H7 (cell line): ENCODE measurements around a stretch of chrY.

DNA sequence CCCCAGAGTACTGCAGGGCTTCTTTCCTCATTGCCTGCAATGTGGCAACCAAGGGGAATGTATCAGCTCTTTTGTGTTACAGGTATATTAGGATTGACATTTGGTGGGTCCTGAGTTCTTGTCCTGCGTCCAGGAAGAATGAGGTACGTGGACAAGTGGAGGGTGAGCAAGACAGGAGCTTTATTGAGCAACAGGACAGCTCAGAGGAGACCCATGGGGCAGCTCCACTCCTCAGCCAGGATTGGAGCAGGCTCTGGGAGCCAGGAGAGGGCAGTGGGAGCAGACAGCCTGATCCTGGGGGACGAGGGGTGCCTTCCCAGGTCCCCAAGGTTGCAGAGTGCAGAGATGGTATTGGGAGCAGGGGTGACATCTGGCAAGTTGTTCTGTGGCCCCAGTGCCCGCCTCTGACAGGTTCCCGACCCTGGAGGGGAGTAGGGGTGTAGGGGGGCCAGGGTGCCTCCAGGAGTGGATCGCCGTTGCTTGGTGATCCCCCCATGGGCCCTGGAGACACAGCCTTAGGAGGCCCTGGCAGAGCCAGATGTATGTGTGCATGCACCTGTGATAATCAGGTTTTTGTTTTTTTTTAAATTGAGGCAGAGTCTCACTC, 26.7 kb downstream of the RPS4Y1 start:
- RAMPAGE, long total RNA = no peak

DNA sequence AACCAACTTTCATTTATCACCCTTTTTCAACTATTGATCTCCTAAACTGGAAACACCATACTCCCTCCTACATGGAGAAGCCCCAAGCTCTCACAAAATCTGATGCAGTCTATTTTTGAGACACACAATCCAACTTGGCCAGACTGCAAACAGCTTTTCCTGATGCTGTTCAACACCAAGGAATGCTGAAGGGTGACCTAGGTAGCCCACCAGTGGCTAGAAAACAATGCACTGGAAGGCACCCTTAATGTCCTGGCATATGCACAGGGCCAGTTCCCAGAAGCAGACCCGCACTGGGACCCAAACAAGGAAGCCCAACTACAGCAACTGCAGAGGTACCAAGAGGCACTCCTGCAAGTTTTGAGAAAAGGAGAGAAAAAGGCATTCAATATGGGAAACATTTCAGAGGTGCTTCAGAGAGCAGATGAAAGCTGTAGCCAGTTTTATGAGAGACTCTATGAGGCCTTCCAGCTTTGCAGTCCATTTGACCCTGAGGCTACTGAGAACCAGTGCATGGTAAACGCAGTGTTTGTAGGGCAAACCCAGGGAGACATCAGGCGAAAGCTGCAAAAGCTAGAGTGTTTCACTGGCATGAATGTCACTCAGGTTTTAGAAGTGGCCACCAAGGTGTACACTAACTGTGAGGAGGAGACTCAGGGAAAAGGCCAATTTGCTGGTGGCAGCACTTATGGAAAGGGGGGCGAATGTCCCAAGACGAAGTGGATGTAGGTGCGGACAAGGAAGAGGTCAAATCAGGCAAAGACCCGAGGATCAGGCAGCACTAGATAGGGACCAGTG, 69.4 kb downstream of the ZFY start:
- RAMPAGE, long total RNA = no peak

GRCh38 chrY:3367497-3368024, 211.3 kb upstream of the TGIF2LY start:
- RAMPAGE, long total RNA = no peak

GRCh38 chrY:11214644-11215177, 1486.3 kb upstream of the USP9Y start:
- RAMPAGE, long total RNA = no peak

- RAMPAGE, long total RNA = no peak
These were observed 38.9 kb upstream of the USP9Y start for GRCh38 chrY:12661887-12662844.

DNA sequence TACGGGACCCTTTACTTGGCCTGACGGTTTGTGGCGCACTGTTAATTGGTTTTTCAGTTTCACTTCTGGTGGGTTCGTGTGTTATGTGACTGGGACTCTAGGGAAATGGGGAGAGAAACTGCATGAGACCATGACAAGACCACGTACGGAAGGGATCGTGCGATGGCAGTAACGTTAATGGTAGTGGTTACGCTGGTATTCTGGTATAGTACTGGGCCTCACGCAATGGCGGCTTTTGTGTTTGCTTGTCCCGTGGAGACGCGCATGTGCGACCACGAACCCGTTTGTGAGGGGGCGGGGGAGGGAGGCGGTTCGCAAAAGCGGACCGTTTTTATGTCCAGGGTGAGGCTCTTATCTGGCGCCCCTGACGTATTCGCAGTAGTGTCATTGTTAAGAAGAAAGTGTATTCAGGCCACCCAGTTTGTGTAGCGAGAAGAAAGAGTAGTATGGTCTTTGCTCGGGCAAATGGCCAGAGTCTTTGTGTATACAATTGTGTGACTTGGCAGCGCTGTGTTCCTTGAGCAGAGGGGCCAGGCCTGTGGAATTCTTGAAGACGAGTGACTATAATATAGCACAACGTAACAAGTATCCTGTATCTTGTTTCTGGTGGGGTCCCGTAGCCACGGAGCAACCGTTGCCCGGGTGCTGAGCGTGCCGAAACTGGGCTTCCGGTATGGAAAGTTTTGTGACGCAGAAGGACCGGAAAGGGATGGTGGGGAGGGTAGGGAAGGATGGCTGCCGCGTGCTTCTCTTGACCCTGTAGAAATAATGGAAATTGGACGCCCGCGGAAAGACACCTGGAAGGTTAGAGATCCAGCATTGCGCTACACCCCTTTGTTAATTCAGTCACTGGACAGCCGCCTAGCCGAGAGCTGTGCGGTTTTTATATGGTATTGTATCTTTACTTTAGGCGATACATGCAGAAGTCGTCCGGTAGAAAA, 614 bp downstream of the DDX3Y start:
- RAMPAGE, long total RNA = no peak

GRCh38 chrY:18992419-18993092, 219.0 kb upstream of the HSFY2 start:
- RAMPAGE, long total RNA = no peak

GRCh38 chrY:19076688-19077879, 303.5 kb upstream of the HSFY2 start:
- RAMPAGE, long total RNA = no peak

DNA sequence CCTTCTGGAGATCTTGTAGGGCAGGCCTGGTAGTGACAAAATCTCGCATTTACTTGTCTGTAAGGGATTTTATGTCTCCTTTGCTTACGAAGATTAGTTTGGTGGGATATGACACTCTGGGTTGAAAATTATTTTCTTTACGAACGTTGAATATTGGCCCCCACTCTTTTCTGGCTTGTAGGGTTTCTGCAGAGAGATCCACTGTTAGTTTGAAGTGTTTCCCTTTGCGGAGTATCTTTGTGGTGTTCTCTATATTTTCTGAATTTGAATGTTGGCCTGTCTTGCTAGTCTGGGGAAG, 55.8 kb downstream of the KDM5D start:
- RAMPAGE, long total RNA = no peak

DNA sequence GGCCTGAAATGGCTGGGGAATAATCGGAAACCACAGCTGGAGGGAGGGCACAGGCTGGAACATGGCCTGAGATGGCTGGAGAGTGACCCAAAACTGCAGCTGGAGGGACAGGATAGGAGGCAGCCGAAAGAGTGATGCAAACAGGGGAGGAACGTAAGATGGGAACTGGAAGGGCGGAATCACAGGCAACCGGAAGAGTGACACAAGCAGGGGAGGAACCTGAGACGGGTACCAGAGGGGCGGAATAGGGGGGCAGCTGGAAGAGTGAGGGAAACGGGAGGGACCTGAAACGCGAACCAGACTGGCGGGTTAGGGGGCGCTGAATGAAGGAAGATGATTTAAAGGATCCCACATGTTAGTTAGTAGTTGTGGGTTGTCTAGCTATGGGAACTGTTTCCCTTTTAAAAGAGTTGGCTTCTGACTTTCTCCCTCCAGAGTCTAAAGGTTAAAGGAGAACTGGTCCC, 71.7 kb upstream of the KDM5D start:
- RAMPAGE, long total RNA = no peak

DNA sequence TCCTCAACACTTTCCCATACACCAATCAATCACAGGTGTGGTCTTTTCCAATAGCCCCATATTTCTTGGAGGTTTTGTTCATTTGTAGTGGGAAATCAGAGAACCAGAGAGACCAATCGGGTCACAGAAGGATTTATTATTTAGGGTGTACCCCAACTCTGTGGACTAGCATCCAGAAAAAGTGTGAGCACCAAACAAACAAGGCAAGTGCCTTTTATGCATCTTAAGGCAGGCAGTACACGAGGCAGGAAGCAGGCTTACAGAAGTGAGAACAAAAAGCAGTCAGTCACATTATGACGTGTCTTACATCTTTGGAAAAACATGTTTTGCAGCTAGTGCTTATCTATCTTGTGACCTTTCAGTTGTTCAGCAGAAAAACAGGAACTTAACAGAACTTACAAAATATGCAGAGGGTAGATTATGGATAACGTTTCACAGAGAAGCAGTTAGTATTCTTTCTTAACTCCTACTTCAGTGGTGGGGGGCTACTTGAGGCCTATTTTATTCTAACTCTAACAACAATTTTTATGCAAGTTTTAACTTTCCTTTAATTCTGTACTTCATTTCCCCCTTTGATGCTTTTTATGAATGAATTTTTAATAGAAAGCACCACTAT, 270.9 kb upstream of the RBMY1B start:
- RAMPAGE, long total RNA = no peak